GM12892 (cell line): ENCODE measurements around the gene CAMK2D.

DNA sequence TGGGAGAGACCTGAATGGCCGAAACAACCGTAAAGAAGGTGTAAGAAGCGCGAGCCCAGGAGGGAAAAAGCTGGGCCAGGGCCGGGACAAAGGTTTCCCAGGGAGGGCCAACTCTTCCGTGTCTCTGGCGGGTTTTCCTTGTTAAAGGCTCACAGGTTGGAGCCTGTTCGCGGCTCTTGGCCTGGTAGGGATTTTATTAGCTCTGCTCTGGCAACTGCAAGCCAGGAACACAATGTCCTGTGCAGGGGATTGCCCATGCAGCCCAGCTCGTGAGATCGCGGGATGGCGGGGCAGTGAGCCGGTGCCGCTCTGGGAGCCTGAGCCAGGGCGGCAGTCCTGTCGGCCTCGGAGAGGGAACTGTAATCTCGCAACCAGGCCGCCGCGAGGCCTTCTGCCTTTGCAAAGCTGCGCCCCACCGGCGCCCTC, 2.2 kb downstream of the PITX2 start:
- RRBS, result no CpG with 5 or more reads among the region's 25 CpGs

- RRBS, result 38% methylated on average over 10 of the region's 70 CpGs
Measured at GRCh38 chr4:110621885-110622707, 781 bp downstream of the PITX2 start.

- RRBS, result no CpG with 5 or more reads among the region's 10 CpGs
Measured at GRCh38 chr4:112145086-112145371, 225 bp upstream of the FAM241A start.

DNA sequence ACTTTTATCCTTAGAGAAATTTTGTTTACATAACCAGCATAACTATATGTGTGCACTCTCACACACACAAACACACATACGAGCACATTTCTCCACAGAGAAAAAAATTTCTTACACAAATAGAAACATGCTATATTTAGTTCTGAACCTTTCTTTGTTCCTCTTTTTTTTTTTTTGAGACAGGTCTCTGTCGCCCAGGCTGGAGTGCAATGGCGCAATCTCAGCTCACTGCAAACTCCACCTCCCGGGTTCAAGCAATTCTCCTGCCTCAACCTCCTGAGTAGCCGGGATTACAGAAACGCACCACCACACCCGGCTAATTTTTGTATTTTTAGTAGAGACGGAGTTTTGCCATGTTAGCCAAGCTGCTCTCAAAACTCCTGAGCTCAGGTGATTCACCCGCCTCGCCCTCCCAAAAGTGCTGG, 6.2 kb downstream of the TIFA start:
- RRBS, result no CpG with 5 or more reads among the region's 10 CpGs

DNA sequence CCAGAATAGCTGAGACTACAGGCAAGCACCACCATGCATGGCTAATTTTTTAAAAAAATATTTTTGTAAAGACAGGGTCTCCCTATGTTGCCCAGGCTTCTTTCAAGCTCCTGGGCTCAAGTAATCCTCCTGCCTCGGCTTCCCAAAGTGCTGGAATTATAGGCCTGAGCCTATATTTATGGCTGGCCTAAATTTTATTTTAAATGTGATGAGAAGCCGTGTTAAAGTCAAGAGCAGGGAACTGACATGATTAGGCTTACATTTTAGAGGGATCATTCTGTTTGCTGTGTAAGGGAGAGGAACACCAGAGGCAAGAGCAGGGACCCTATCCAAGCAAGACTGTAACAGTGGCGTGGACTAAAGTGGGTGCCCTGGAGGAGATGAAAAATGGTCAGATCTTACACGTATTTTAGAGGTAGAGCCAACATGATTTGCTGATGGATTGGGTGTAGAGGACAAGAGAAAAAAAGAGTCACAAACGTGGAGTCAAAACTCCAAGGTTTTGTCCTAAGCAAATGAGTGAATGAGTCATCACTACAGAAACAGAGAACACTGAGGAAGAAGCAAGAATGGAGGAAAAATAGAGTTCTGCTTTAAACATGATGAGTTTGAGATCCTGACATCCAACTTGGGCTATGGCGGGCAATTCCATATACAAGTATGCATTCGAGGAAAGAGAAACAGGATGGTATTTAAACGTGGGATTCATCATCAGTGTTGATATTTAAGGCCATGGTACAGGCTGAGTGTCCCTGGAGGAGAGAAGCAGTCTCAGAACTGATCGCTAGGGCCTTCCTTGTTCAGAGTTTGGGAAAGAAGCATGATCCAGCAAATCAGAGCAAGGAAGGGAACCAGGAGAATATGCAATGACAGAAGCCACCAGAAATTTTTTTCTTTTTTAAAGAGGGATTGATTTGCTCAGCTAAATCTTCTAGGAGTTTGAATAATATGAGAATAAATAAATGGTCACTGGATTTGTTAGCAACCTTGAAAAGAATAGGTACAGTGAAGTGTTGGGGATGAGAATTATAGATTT, 101.6 kb downstream of the ALPK1 start:
- RRBS, result no CpG with 5 or more reads among the region's 9 CpGs

DNA sequence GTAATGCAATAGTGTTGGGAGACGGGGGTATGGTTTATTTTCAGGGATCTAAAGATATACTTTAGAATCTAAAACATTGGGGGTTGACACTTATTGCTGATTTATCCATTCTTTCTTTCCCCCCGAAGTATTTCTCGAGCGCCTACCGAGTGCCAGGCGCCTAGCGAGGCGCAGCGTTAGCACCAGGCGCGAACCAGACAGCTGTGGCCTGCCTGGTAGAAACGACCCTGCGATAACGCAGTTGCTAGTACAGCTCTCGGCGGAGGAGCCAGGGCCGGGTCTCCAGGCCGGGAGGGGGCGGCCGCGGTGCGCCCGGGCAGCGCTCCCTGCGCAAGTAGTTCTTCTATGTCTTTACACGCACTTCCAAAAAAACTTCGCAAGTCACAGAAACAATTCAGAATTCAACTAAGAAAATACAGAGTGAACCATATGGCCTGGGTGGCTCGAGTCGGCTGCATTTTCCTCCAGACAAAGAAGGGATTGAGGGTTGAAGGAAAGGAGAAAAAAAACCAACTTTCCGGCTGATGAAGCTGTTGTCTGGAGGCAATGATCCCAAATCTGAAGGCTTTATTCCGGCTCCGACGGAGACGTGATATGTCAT, 7.0 kb upstream of the NEUROG2 start:
- RRBS, result 9% methylated on average over 1 of the region's 34 CpGs

DNA sequence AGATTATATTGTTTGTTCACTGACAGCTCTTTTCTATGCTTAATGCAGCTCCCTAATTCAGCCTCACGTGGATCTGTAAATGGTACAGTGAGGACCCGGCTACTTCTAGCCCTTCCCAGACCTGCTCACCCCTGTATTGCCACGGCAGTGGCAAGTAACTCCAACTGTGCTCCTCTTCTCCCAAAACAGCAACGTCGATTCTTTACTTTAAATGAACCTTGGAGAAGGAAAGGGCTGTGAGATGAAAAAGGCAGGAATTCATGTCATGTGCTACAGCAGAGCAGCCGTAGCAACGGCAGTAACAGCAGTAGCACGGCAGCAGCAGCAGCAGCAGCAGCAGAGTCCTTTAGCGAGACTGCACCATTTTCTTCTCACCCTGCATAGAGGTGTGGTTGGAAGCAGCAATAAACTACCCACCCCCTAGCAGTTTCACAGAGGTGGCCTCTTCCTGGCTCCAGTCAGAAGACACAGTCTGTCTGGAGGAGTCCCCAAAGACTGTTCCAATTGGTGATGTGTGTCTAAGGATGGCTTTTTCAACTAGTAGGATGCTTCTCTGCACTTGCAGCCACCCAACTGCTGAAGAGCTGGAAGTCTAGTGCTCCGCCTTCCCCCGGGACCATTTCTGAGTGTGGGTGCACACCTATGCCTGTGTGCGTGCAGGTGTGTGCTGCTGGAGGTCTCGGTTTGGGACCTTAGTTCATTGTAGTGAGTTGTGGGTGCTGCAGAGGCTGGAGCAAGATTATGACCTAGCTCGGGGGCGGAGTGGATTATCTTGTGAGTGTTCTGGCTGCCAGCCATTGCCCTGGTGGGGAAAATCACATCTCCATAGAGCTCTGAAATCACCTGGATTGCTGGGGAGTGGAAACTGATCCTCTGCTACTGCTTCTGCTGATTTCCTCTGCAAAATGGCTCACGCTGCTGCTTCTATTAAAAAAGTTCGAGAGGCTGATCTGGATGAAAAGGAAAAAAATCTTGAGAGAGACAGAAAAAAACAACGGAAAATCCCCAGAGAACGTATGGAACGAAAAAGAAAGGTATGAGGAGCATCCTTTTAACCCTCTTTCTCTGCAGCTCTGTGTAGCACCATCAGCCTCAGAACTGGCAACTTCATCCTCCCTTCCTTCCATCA, 67.3 kb downstream of the ANK2 start:
- RRBS, result no CpG with 5 or more reads among the region's 20 CpGs

DNA sequence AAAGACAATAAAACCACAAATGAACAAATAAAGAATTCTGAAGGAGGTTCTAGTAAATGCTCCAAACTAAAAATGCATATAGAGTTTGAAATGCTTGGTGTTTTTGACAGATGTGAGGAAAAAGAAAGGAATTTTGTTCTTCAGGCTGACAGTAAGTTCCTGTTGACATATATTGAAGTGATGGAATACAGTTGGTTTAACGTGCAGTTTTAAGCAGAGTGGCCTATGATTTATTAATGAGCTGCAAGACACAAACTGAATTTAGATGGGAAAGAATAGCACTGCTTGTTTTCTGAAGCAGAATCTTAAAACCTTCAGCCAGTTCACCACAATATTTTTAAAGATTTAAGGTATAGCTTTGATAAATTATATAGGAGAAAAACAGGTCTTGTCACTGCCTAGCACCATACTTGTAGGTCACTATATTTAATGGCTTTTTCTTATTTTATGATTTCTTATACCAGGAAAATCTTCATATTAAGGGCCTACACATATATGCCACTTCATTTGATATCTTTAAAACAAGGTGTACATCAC, 245.0 kb downstream of the ANK2 start:
- RRBS, result no CpG with 5 or more reads among the region's 1 CpG

DNA sequence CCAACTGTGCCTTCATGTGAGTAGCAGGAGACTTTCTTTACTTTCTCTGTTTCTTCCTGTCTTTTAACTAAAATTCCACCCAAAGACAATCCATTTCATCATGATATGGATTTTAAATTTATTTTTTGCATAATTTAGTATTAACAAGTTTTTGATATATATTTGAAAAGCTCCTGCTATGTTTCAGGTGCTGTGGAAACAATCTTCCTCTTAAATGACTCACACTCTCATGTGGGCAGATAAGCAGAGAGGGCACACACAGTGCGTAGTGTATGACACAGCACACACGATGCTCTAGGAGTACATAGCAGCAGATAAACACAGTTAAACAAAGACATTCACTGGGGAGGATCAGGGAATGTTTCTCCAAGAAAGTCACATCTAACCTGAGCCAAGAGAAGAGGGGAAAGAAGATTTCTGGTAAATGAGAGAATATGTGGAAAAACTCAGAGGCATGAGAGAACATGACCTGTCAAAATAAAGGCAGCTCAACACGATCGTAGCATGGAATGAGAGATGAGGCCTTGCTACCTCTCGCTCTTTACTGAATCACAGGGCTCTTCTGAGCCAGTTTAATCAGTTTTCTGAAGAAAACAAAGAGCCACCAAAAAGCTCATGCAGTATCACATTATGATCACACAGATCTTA, 250.9 kb downstream of the ANK2 start:
- RRBS, result no CpG with 5 or more reads among the region's 5 CpGs

GRCh38 chr4:113436308-113436758, 325.2 kb downstream of the CAMK2D start:
- RRBS, result no CpG with 5 or more reads among the region's 3 CpGs

DNA sequence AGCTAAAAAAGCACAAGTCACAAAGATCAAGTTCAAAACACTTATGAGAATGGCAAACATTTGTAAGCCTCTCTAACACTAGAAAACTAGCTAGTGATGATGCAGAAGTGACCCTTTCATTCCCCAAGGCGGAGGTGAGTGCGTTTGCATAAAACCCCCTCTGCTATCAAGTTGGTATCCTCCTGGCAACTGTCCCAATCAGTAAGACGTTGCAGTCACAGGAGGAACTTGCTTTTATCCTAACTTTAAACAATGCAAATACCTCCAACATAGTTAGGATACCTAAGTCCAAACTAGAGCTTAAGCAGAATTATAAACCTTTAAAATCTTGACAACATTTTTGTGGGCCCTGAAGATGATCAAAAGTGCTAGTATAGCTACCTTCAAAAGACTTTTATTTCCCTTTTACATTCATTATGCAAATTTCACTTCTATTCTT, 308.3 kb downstream of the CAMK2D start:
- RRBS, result no CpG with 5 or more reads among the region's 3 CpGs

- RRBS, result no CpG with 5 or more reads among the region's 7 CpGs
Measured at GRCh38 chr4:113547365-113548138, 214.0 kb downstream of the CAMK2D start.

GRCh38 chr4:113682988-113683625, 78.4 kb downstream of the CAMK2D start:
- RRBS, result no CpG with 5 or more reads among the region's 4 CpGs

GRCh38 chr4:113761654-113762476, at the start of gene CAMK2D:
CAMK2D (minus strand) TSS chr4:113761738.
- RRBS, result 2% methylated on average over 12 of the region's 59 CpGs

DNA sequence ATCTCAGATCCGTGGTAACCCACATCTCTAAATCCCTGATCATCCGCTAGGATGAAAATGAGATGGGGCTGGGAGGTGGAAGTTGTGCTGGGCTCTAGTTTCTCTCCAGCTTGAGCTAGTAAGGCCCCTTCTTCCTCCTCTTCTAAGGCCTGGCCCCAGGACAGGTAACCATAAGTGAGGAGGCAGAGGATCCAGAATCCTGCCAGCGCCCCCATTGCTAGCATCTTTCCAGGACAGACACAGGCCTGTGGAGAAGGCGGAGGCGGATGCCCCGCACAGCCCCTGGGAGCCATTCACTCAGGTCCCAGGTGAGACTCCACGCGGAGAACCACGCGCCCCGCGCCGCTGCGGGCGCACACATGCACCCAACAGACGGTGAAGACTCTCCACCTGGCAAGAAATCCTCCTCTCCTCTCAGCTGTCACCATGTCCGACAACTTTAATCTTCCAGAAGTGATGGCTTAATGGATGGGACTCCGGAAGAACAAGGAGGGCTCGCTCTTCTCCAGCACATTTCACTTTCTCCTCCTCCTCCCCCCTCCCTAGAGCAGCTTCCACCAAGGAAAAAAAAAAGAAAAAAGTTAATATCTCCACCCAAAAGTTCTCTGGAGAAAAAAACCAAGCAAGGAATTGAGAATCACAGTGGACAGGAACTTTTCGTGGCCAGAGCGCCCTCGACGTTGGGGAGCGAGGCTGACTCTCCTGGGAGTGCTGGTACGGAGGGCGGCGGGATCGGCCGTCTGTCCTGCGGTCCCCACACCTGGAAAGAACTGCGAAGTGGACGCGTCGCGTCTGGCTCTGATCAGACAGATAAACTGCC, 695 bp downstream of the ARSJ start:
- RRBS, result no CpG with 5 or more reads among the region's 35 CpGs

DNA sequence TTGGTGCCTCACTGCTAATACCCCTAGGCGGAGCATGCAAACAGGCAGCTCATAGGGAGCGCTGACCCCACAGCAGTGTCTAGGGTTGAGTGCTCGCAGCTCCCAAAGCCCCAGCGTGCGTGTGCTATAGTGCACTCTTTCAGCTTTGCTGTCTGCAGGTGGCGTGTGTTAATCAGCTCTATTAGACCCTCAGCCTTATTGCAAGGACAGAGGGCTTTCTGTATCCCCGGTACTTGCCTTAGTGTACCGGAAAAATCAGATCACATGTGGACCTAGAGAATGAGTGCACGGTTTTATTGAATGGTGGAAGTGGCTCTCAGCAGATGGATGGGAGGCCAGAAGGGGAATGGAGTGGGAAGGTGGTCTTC, 202.9 kb upstream of the NDST3 start:
- RRBS, result no CpG with 5 or more reads among the region's 9 CpGs

DNA sequence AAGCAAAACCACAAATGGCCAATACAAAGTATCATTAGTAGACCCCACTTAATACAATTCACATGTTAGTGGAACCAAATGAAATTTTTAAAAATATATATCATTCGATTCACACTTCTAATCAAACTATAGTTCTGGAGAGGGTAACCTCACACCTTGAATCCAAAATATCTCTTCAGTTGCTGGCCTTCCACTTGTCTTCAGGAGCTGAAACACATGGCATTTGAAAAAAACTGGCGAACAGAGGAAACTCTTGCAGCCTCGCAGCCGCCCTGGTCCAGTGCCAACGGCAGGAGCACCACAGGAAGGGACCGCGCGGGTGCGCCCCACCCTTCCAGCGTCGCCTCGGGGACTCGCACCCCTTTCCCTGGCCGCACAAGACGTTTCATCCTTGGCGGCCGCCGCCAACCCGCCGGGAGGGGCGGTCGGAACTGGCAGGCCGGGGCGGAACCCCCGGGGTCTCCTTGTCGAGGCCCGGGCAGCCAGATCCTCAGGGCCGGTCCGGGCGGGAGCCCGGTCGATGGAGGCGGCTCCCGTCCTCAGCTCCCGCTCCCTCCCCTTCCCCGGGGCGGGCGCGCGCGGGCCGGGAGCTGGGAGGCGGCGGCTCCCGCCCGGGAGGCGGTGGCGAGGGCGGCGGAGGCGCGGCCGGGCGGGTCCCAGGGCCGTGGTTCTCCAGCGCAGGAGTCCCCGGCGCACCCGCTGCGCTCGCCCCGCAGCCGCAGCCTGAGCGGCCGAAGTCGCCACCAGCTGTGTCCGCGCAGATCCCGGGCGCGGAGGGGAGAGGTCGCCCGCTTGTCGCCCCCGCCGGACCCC, 1.1 kb upstream of the NDST3 start:
- RRBS, result 15% methylated on average over 27 of the region's 76 CpGs

DNA sequence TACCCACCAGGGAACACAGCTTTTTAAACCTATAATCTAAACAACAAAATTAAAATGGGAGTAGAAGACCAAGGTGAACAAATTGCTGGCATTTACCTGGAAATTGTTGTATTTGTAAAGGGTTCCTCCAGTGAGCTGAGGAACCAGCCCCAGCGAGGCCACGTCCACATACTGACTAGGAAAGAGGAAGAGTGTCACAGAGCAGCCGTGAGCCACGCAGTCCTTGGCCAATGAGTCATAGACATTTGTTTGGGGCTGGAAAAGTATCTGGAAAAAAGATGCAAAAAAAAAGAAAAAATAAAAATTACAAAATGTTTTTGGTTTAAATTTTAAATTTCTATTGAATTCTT, 58.7 kb downstream of the METTL14 start:
- RRBS, result no CpG with 5 or more reads among the region's 4 CpGs

GRCh38 chr4:118746531-118747113, 61.4 kb downstream of the METTL14 start:
- RRBS, result no CpG with 5 or more reads among the region's 3 CpGs